Tibial nerve (tissue), 3 donors: Measurements from ENCODE around the genes AMER2 and GSX1.

GRCh38 chr13:24670870-24671280 lies 9.3 kb upstream of the ATP12A start:
- PRO-cap, result no peak
- RAMPAGE, long total RNA, 3 experiments, result no peak in any of the 3 experiments

GRCh38 chr13:25172101-25172717 lies at the start of gene AMER2:
Gene AMER2 (minus strand): TSS chr13:25172288.
- PRO-cap, result no peak
- RAMPAGE, long total RNA, 3 experiments, result no peak in any of the 3 experiments

- PRO-cap, result no peak
- RAMPAGE, long total RNA, 3 experiments, result start-site peak on the plus strand in 2 of 3 experiments, at chr13:25311790-25312244 at its widest, 7 to 19 reads per replicate
Measured at GRCh38 chr13:25311621-25312460, 10.4 kb downstream of the NUP58 start.

GRCh38 chr13:26018209-26018750 lies 33.5 kb downstream of the SHISA2 start:
- PRO-cap, result no peak
- RAMPAGE, long total RNA, 3 experiments, result no peak in any of the 3 experiments

DNA sequence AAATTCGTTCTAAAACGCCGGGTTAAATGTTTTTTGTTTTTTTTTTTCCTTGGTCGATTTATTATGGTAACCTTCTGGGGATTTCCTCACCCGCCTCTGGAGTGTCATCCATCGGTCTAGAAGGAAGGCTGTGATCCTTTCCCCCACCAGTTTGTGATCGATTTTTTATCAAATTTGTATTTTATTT lies 1.0 kb downstream of the CDK8 start:
- PRO-cap, result no peak
- RAMPAGE, long total RNA, 3 experiments, result no peak in any of the 3 experiments

DNA sequence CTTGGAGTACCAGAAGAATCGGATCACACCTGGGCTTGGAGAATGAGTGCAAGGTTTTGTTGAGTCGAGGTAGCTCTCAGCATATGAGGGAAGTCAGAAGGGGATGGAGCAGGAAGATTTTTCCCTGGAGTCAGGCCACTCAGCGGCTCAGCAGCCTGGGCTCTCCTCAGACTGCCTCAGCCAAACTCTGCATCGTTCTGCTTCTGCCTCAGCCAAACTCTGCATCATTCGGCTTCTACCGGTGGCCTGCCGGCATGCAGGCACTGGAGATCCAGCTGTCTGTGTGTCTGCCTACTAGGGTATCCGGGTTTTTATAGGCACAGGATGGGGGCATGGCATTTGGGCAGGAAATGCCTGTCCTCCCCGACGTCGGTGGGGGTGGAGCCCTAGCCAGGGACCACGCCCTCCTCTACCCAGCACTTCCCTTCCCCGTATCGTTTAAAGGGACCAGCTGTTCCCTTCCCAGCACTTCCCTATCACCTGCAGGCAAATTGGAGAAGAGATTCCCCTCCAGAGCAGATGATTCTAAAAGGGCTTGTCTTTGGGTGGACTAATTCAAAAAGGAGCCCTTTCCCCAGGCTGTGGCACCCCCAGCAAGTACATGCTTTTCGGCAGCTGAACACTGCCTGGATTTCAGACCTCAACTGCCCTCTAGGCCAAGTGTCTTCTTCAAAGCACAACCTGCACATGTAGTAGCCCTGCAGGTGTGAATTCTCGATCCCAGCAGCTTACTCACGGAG lies 25.3 kb upstream of the GPR12 start:
- PRO-cap, result no peak
- RAMPAGE, long total RNA, 3 experiments, result no peak in any of the 3 experiments

- PRO-cap, result no peak
- RAMPAGE, long total RNA, 3 experiments, result no peak in any of the 3 experiments
Measured at GRCh38 chr13:26966139-26966511, 205.5 kb downstream of the USP12 start.

GRCh38 chr13:27149273-27150025 lies 22.2 kb downstream of the USP12 start:
- PRO-cap, result no peak
- RAMPAGE, long total RNA, 3 experiments, result no peak in any of the 3 experiments

DNA sequence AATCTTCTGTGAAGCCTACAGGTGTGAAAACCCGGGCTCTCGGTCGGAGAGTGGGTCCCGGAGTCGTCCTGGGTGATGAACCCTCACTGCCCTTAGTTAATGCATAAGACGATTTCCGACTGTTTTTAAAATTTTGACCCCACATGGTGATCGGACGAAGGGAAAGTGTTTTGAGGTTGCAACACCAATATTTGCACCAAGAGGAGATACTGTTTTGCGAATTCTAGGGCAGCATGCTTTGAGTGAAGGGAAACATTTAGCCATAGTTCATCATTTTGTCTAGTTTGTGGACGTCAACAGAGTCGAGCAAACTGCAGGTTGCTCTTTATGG lies 681 bp downstream of the RPL21 start:
- PRO-cap, result no peak
- RAMPAGE, long total RNA, 3 experiments, result no peak in any of the 3 experiments

GRCh38 chr13:27272645-27272872 lies 1.9 kb downstream of the RASL11A start:
- PRO-cap, result no peak
- RAMPAGE, long total RNA, 3 experiments, result no peak in any of the 3 experiments

DNA sequence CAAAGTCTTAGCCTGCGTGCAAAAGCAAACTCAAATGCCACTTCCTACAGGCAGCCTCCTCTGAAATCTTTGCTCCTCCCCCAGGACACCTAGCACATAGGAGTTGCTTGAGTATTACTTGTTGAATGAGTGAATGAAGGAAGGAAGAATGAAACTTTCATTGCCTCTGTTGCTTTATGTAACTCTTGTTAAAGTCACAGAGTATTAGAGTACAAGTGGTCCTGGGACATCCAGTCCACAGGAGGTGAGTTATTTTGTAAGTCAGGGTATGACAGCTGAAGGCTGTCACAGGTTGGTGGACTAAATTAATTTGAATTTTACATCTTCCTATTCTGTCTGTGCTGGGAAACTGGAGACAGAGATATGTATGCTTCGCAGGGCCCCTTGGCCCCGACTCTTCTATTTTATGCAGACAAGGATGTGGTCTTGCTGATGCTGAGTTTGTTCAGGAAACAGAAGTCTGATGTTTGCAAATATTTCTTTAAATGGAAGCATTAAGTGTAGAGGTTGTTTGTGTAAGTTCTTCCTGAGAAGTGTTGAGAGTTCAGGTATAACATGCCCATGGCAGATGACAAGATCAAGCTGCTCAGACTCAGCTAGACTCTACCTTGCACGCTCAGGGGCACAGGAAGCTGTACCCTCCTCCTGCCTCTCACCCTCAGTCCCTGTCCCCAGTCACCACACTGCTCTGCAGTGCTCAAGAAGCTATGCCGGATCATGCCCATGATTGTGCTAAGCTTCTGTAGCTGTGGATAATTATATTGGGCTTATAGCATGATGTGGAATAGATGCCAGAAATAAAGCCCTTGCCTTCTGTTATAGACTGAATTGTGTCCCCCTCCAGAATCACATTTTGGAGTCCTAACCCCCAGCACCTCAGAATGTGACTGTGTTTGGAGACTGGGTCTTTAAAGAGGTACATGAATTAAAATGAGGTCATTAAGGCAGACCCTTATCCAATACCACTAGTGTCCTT lies 23.4 kb downstream of the RASL11A start:
- PRO-cap, result no peak
- RAMPAGE, long total RNA, 3 experiments, result no peak in any of the 3 experiments

GRCh38 chr13:27298795-27299050 lies 28.1 kb downstream of the RASL11A start:
- PRO-cap, result no peak
- RAMPAGE, long total RNA, 3 experiments, result no peak in any of the 3 experiments

- PRO-cap, result no peak
- RAMPAGE, long total RNA, 3 experiments, result no peak in any of the 3 experiments
Measured at GRCh38 chr13:27430133-27430872, 5.9 kb downstream of the GTF3A start.

DNA sequence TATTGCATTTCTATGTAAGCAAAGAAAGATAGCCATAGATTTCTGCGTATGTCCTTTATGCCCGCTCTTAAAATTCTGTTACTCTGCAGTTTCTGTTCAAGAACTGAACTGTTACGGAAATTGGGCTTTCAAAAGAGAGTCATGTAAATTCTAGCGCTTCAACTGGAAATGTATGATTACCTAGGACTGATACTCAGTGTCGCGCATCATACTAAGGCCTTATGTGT lies 5.9 kb upstream of the MTIF3 start:
- PRO-cap, result no peak
- RAMPAGE, long total RNA, 3 experiments, result no peak in any of the 3 experiments

GRCh38 chr13:27792265-27792828 lies at the start of gene GSX1:
Gene GSX1 (plus strand): TSS chr13:27792483.
- PRO-cap, result no peak
- RAMPAGE, long total RNA, 3 experiments, result no peak in any of the 3 experiments

- PRO-cap, result no peak
- RAMPAGE, long total RNA, 3 experiments, result no peak in any of the 3 experiments
Measured at GRCh38 chr13:27952922-27953835, 15.9 kb downstream of the CDX2 start.

GRCh38 chr13:27968632-27969082 lies 458 bp downstream of the CDX2 start:
- PRO-cap, result no peak
- RAMPAGE, long total RNA, 3 experiments, result no peak in any of the 3 experiments

DNA sequence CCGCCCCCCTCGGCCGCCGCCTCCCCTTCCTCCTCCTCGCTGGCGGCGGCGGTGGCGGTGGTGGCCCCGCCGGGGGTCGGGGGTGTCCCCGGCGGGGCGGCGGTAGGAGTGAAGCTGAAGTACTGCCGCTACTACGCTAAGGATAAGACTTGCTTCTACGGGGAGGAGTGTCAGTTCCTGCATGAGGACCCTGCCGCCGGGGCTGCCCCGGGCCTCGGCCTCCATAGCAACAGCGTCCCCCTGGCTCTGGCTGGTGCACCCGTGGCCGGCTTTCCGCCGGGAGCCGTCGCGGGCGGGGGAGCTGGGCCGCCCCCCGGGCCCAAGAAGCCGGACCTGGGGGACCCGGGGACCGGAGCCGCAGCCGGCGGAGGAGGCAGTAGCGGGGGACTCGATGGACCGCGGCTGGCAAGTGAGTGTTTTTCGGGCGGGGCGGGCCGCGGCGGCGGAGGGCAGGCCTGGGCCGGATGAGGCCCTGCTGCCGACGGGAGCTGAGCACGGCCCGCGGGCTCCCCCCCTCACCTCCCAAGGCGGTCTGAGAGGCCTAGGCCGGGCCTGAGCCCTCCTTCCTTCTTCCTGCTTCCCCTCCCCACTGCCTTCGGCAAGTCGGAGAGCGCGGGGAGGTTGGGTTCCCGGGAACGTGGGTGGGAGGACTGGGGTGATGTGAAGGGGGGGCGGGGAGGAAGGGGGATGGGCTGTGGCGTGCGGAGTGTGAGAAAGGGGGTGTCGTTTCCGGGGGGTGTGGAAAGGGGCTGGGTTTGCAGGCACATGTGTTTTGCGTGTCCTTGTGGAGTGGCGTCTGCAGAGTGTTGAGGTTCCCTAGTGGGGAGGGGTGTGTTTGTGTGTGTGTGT lies 558 bp downstream of the PAN3 start:
- PRO-cap, result bidirectional peak, plus-strand start at position 741 of the sequence, minus-strand start at position 534 of the sequence
- RAMPAGE, long total RNA, 3 experiments, result no peak in any of the 3 experiments

GRCh38 chr13:28215158-28216168 lies 77.1 kb downstream of the PAN3 start:
- PRO-cap, result no peak
- RAMPAGE, long total RNA, 3 experiments, result no peak in any of the 3 experiments

GRCh38 chr13:28239097-28239966 lies 101.0 kb downstream of the PAN3 start:
- PRO-cap, result no peak
- RAMPAGE, long total RNA, 3 experiments, result no peak in any of the 3 experiments